H7 (cell line): ENCODE measurements around a stretch of chr15.

DNA sequence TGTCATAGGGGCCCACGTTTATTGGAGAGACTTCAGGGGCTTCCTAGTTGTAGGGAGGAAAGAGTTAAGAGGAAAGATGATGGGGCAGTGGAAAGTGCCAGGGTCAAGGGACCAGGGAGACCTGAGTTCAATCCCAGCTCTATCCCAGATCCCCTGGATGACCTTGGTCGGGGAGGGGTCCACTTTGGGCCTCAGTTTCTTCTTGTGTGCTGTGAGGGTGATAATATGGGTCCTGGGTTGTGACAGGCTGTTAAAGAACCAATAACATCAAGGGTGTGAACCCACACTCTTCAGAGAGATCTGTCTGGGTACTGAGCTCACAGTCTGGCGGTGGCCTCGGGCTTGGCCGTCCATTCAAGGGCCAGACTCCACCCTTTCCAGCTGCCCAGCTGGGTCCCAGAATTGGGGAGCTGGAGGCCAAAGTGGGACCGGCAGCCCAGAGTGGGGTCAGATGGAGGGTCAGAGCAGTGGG, 1.2 kb downstream of the CORO2B start:
- RAMPAGE, long total RNA = no peak

DNA sequence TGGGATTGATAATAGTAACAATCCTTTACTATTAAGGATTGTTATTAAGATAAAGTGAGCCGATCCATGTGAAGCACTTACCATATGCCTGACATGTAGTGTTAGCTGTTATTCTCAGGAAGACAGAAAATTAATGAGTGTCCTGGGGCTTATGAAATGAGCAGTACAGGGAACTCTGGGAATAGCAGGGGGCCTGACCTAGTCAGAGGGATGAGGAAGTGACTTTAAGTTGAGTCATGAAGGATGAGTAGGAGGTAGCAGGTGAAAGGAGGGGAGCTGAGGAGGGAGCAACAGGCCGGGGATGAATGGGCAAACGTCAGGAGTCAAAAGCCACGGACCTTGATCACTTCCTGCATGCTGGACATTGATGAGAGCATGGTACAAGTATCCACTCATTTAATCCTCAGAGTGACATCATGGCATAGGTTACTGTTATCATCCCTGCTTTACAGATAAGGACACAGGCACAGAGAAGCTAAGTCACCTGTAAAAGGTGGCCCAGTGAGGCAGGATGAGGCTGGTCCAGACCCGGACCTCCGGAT, 7.4 kb downstream of the CORO2B start:
- RAMPAGE, long total RNA = no peak

DNA sequence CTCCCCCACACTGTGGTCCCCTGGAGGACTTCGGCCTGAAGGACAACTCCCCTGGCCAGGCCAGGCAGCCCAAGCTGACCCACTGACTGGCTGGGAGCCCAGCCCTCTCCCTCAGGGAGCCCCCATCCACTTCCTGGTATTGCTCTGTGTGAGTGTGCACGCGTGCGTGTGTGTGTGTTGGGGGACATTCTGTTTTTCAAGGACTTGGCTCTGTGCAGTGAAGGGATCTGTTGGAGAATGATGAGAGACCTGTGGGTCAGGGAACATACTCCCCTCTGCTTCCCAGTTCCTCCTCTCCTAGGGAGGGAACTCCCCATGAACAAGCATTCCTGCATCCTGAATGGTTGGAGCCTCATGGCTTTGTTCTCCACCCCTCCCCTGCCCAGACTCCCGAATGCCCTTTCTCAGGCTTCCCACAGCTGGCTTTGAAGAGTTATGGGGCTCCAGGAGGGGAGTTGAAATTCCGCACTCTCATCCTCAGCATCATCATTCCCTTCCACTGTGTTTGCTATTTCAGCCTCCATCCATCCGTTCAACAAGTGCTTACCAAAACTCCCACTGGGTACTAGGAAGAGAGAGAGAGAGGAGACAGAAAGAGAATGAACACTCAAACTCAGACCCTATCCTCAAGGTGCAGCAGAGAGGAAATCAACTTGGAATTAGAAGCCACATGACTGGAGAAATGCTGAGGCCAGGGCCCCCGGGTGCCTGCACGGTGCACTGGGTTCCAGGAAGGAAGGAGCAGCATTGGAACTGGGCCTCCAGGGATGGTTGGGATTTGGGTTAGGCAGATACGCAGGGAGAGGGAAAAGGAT, 29.8 kb downstream of the CORO2B start:
- RAMPAGE, long total RNA = no peak

DNA sequence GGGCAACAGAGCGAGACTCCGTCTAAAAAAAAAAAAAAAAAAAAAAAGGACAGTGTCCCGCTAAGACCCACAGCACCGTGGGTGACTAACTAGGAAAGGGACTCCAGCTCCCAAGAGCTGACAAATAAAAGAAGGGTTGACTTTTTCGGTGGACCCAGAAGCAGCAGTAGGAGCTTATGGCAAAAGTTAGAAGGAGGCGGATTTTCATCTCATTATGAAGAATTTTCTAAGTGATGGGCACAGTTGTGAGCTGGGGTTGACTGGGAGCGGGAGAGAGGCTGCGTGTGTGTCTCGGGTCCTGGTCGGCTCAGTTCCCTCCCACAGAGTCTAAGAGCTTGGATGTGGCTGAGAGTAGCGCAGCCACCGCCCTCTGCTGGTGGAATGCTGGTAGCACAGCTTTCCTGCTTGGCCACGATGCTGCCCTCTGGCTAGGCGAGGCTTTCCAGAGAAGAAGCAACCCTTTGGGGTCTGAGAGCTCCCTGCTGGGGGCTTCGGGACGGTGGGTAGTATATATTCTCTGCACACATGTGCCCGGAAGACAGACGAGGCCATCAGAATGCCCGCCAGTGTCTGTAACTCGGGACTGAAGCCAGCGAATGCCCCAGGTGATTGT, 95.1 kb downstream of the CORO2B start:
- RAMPAGE, long total RNA = no peak

DNA sequence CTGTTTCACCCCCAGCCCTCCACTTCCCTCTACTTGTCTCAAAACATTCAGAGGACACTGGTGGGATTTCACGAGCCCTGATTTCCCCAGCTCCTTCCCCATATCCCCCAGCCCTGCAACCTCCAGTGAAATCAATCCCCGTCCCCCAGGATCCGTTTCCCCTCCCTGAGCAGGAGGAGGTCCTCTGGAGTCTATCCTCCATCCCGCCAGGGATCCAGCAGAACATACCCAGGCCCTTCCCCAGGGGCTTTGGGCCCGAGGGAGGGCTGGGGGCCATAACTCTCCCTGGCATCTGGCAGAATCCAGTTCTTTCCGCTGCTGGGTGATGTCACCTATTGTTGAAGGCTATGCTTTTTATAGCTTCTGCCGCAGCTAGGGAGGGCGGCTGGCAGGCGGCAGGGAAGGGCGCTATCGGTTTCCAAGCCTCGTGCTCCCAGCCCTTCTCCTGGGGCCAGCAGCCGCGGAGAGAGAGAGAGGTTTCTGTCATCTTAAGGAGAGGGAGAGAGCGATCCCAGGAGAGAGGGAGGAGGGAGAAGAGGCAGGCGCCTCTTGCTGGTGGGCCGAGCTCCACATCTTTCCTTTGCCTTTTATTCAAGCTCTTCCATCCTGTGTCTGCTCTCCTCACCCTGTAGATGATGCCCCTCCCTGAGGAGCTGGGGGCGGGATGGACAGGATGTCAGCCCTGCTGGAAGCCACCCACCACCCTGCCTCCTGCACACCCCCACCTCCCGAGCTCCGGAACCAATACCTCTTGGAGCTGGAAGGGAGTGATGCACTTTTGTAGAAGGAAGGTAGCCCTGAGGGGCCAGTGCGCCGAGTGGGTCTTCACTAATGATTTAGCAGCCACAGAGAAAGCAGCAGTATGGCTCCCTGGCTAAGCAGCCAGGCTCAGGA, 120.1 kb downstream of the ANP32A start:
- RAMPAGE, long total RNA = no peak

DNA sequence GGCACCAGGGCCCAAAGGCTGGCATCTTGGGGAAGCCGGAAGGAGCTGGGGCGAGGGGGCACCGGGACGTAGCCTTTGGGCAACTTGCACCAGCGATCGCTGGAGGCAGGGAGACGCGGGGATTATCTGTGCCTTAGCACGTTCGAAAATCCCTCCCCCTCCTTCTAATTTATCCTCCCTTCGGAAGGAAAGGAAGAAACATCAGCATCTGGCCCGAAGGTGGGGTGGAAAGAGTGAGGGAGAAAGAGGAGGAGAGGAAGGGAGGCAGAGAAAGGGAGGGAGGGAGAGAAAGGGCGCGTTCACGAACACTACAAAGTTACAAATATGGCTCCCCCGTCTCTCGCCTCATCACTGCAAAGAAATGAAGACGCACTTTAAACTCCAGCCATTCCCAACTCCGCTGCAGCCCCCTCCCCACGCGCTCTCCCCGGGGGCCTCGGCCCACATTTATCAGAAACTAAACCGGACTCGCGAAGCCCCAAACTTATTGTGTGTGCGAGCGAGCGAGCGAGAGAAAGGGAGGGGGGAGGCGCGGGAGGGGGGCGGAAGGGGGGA, 929 bp downstream of the ANP32A start:
- RAMPAGE, long total RNA = no peak

DNA sequence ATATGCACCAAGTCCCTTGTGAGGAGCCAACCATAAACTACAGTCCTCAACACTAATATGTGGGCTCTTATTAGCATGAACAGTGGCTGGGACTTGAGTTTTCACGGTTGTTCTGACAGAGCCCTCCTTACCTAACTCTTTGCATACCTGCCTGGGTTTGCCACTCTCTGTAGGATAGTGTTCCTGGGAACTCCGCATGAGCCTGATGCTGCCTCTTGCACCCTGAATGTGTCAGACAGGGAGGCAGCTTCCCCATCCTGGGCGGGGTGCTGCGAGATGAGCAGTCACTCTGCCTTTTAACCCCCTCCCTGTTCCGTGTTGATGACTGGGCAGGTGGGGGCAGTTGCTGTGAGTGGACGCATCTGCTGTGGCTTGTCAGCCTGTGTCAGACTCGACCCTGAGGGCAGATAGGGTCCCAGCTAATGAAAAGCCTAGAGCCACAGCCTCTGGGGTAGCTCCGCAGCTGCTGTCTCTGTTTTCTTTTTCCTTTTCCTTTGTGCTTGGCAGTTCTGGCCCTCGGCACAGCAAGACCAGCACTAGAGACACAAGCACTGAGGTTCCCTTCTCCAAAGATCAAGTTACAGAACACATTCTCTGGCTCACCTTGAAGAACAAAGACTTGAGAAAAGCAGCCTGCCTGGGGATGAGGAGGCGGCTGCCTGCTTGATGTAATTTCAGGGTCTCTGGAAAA, 43.1 kb upstream of the GLCE start:
- RAMPAGE, long total RNA = no peak

DNA sequence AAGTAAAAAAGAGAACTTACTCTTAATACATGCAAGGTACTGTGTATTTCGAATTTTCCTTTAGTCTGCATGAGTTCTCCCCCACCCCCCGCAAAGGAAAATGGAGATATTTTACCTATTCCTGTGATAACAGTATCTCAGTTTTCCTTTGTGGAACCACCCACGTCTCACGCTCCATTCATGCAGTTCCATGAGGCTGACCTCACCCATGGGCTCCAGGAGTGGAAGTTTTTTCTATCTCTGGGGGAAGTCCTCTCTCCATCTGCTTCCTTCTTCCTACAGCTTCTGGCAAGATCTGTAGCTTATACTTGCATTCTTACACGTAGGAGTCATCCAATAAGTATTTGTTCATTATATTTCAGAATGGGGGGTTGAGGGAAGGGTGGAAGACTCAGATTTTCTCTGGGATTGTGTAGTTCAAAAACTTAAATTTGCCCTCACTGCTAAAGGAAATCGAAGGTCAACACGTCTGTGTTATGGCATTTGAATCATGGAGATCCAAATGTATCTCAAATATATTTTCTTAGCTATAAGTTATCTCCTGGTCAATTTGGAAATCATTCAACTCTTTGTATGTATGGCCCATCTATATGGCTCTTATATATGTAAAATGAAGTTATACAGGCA, 5.7 kb upstream of the GLCE start:
- RAMPAGE, long total RNA = no peak

DNA sequence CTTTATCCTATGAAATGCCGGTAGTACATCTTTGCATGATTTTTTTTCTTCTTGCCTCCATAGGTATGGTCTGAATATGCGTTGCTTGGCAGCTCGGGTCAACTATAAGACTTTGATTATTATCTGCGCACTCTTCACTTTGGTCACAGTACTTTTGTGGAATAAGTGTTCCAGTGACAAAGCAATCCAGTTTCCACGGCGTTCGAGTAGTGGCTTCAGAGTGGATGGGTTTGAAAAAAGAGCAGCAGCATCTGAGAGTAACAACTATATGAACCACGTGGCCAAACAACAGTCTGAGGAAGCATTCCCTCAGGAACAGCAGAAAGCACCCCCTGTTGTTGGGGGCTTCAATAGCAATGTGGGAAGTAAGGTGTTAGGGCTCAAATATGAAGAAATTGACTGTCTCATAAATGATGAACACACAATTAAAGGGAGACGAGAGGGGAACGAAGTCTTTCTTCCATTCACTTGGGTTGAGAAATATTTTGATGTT, 42.9 kb upstream of the PAQR5 start:
- RAMPAGE, long total RNA = no peak

DNA sequence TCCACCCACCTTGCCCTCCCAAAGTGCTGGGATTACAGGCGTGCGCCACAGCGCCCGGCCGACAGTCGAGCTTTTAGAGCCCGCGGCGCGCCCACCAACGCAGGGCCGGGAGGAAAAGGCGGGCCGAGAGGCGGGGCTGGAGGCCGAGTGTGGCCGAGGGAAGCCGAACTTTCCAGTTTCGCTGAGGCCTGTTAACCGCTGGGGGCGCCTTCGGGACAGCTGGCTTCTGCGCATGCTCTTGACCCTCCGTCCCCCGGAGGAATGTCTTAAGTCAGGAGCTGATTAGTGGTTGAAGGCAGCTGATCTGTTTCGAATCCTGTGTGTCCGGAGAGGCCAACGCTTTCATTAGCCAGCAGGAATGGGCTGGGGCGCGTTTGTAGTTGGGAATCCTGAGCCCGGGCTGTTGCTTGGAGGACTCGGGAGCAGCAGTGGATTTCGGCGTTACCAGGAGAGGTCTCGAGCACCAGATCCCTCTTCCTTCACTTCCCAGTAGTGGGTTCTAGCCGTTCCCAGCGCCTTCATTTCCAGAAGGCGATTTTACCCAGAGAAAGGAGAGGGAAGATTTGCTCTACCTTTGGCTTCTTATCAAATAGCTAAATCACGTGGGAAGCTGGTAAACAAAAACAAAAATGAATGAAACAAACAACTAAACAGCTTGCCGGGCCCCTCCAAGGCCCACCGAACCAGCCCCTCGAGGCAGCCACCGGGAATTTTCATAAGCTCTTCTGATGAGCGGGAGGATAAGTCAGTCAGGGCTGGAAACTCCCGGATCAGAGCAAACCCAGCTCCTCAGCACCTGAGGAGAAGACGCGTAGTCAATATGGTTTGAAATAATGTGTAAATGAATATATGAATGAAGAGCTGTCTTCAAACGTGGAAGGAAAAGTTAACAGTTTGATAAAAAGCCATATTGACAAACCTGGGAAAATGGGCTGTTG, 10.3 kb downstream of the RPLP1 start:
- RAMPAGE, long total RNA = no peak

DNA sequence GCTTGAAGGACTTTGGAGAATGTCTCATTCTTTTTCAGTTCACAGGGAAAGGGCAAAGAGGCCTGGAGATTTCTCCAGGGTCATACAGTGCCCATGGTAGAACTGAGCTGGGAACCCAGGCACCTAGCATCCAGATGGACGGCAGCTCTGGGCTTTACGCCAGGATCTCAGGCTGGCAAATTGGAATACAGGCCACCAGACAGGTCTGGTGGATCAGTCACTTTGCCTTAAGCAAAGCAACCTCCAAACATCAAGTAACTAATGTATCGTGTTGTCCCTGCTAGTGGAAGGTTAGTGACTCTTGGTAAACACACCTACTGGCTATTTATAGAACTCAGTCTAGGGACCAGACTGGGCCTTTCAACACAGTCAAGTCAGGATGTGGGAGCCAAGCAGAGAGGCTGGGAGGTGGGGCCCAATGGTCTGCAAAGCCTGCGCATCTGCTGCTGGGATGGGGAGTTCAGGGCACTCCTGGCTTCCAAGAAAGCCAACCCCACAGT, 30.1 kb downstream of the RPLP1 start:
- RAMPAGE, long total RNA = no peak

DNA sequence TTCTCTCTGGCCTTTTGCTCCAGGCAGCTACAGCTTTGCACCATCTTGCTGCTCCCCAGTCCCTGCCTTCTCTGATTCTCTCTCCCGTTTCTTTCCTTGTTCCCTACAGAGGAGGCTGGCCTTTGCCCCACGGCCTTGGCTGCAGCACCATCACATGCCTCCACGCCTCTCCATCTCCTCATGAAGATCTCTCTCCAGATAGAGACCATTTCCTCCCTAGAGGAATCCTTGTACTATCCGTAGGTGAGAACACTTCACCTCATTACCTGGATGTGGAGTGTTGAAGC, 176.0 kb downstream of the RPLP1 start:
- RAMPAGE, long total RNA = no peak

DNA sequence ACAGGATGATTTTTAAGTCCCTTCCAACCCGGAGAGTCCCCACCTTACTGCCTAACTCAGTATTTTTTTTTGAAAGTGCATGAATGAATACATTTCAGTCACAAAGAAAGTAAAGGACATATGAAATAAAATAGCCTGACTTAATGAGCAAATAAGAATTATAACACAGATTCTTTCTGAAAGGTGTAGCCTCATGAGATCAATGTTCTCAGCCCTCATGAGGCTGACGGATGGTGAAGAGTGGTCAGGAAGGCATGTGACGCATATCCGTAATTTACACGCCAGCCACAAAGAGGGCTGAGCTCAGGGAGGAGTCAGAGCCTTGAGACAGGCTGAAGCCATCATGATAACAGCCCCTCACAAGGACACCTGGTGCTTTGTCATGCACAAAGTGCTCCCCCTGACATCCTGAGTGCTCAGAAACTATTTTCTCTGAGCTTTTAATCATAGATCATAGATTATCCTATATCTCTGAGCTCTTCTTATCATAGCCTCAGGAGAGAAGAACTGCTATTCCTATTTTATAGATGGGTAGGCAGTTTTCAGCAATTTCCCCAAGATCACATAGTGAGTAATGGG, 266.9 kb downstream of the RPLP1 start:
- RAMPAGE, long total RNA = no peak

GRCh38 chr15:69853527-69853791, 244.3 kb downstream of the TLE3 start:
- RAMPAGE, long total RNA = no peak

- RAMPAGE, long total RNA = no peak
Observed at GRCh38 chr15:69979634-69980278, 118.0 kb downstream of the TLE3 start.

GRCh38 chr15:69996919-69997700, 100.6 kb downstream of the TLE3 start:
- RAMPAGE, long total RNA = no peak

DNA sequence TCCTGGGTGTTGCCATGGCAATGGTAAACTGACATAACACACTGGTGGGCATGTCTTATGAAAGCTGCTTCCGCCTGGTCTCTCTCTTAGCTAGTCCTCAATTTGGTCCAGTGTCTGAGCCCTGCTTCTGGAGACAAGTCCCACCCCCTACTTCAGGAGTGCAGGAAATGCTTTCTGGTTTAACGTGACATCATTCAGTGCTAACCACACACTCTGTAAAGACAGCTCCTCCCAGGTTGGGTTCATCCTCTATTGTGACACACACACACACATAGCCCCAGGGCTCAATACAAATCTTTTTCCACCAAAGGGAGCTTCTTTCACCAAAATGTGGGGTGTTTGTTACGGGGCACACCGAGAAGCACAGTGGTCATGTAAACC, 74.5 kb downstream of the TLE3 start:
- RAMPAGE, long total RNA = no peak

GRCh38 chr15:70048613-70049270, 49.0 kb downstream of the TLE3 start:
- RAMPAGE, long total RNA = no peak

DNA sequence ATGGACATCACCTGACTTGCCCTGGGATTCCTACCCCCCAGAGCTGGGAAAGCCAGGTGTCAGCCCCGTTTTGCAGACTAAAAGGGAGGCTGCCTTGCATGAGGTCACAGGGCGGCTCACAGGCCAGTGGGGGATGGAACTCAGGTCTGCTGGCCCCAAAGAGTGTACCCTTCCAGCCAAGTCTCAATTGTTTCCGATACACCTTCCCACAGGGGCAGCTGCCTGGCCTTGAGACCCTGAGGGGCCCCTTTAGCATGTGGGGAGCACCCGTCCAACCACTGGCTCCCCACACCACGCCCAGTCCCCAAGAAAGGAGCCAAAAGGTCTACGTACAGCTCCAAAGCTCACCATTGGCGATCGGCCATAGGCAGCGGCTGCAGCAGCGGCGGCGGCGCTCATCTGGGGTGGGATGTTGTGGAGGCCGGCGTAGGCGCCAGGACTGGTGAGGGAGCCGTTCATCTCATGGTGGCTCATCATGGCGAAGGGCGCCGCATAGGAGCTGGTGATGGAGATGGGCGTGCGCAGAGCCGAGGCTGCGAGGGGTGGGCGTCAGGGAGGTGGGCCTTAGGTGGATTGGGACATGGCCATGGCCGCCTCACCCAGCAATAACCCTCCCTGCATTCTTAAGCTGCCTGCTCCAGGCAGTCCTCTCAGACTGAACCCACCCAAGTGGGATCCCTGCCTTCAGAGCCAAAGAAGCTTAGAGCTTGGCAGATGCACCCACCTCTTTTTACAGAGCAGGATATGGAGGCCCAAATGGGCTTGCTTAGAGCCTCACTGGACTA, 40.4 kb downstream of the TLE3 start:
- RAMPAGE, long total RNA = no peak

- RAMPAGE, long total RNA = no peak
Observed at GRCh38 chr15:70057911-70058283, 39.8 kb downstream of the TLE3 start.